Temporal lobe (tissue), 2 donors: ENCODE measurements around a stretch of chr1.

GRCh38 chr1:228493770-228494525 lies 6.8 kb downstream of the RNF187 start:
- RAMPAGE, long total RNA, result no peak

DNA sequence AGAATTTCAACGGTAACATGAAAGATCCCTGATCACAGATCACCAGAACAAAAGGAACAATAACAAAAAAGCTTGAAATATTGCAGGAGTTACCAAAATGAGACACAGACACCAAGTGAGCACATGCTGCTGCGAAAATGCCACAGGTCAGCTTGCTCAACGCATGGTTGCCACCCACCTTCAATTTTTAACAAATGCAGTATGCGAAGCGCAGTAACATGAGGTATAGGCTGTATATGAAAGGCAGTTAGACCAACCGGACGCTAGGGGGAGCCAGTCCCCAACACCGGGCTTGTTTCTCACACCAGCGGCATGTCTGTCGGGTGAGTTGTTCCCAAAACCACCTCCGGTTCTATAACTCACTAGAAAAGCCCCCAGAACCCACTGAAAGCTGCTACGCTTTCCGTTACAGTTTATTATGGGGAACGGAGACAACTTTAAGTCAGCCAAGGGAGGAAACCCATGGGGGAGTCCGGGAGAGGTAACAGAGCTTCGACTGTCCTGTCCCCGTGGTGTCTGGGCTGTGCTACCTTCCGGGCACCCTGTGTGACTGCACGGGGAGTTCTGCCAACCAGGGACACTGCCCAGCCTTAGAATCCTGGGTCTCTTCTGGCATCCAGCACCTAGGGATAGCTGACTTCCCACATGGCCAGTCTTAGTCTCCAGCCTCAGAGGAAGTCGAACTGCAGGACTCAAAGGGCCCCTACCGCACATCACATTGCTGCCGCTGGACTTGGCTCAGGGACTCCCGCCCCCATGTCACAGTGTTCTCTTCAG lies 13.9 kb downstream of the RNF187 start:
- RAMPAGE, long total RNA, result no peak

GRCh38 chr1:228722200-228722805 lies 13.0 kb upstream of the RHOU start:
- RAMPAGE, long total RNA, result no peak

- RAMPAGE, long total RNA, result no peak
Measured at GRCh38 chr1:228810775-228811264, 75.5 kb downstream of the RHOU start.

- RAMPAGE, long total RNA, result no peak
Measured at GRCh38 chr1:228921440-228921900, 186.2 kb downstream of the RHOU start.

DNA sequence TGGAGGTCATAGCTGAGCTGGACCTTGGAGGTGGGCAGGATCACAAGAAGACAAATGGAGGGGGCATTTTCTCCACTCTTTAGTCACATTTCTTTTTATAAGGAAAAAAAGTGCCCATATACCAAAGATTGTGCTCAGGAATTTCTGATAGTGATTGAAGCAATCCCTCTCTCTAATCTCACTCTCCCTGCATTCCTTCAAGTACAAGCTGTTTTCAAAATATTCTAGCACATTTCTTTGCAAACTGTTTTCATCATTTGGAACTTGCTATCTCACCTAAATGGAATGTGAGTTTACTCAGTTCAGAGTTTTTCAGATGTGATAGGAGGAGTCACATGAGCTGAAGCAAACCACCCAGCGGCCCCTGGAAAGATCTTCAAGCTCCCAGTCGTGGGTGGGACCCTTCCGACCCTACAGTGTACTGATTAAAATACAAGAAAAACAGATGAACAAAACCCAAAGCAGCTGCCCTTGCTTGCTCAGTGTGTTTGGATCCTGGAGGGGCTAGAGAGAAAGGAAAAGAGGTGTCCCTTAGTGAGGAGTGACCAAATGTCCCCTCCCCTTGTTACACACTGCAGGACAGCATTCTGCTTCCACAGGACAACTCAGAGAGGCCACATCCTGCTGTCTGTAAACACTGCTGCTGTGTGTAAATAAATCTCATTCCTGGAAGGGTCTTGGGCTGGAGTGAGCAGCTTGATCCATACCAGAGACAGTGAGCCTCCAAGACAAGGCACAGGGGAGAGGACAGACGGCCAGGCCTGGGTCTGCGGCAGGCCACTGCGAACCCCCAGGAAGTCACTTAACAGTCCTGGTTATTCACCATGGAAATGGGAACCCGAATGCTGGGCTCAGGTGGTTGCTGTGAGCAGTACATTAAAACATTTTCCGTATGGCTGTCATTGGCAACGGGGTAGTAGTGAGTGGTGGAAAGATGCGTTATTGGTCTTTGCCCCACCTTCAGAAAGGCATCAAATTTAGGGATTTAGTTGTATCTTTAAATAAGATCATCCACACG lies 229.1 kb downstream of the RHOU start:
- RAMPAGE, long total RNA, result no peak

- RAMPAGE, long total RNA, result no peak
Measured at GRCh38 chr1:229113088-229113521, 157.8 kb upstream of the RAB4A start.

GRCh38 chr1:229158320-229158762 lies 112.6 kb upstream of the RAB4A start:
- RAMPAGE, long total RNA, result no peak

DNA sequence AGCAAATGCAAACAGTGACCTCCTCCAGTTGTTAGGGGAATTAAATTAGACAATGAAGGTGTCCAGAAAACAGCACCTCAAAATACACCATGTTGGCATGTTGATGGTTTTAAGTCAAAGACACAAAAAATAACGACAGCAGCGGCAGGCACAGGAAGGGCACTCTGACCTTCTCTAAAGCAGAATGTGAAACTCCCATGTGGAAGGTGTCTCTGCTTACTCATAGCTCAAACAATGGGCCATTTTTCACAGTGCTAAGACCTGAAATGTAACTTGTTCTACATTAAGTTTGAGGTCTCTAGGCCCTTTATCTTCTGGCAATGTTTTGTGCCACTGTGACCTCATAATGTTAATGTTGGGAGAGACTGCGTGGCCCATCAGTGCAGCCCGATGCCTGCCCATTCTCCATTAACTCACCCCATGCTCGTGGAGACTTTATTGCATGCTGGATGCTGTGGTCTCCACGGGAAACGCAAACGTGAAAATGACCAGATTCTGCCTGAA lies 105.5 kb upstream of the RAB4A start:
- RAMPAGE, long total RNA, result no peak

DNA sequence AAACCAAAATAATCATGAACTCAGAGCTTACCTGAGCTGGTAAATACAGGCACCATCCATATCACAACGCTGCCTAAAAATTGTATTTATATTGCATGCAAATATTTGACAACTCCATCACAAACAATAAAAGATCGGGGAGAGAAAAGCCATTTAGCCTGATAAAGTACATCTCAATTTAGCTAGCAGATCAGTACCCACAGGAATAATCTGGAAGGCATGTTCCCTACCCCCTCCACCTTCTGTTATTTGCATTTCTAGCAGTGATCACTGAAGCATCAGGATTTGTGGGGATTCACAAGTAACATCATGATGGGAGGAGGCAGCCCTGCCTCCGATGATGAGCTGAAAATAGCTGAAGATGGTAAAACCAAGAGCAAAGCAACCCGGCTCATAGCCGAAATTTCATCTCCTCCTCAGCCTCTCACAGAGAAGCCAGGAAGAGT lies 2.5 kb downstream of the CCSAP start:
- RAMPAGE, long total RNA, result no peak

DNA sequence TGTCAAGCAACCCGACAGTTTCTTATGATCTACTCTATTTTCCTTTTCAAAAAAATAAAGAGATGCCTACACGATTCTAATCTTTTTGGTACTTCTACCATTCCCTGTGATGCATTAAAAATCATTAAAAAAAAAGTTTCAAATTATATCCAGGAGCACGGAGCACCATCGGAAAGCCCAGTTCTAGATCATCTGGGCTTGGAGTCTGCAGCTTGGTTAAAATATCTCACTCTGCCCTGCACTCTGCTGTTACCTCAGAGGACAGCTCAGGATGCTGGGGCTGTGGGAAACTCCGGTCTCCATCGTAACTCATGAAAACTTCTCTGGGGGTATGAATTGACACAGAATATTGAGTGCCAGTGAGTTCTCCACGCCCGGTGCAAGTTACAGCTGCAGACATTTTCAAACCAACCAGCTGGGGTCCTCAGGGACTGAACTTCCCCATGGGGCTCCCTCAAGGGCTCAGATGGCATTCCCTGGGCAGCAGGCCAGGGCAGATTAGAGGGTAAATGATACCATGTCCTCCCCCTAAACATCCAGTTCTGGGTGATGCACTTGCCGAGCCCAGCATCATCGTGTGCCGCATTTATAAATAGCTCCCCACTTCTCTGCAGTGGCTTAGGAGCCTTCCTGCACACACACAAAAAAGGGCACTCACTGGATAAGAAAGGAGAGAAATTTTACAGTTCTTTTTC lies 27.7 kb upstream of the CCSAP start:
- RAMPAGE, long total RNA, result no peak

- RAMPAGE, long total RNA, result no peak
Measured at GRCh38 chr1:229436215-229436730, 2.4 kb upstream of the ACTA1 start.

- RAMPAGE, long total RNA, result no peak
Measured at GRCh38 chr1:230122698-230123790, 56.0 kb downstream of the GALNT2 start.

- RAMPAGE, long total RNA, result no peak
Measured at GRCh38 chr1:230124736-230125612, 57.9 kb downstream of the GALNT2 start.

GRCh38 chr1:230242927-230243508 lies 176.0 kb downstream of the GALNT2 start:
- RAMPAGE, long total RNA, result no peak

GRCh38 chr1:230281354-230282268 lies 144.5 kb downstream of the PGBD5 start:
- RAMPAGE, long total RNA, result no peak

- RAMPAGE, long total RNA, result no peak
Measured at GRCh38 chr1:230643921-230644640, 1.8 kb downstream of the COG2 start.

DNA sequence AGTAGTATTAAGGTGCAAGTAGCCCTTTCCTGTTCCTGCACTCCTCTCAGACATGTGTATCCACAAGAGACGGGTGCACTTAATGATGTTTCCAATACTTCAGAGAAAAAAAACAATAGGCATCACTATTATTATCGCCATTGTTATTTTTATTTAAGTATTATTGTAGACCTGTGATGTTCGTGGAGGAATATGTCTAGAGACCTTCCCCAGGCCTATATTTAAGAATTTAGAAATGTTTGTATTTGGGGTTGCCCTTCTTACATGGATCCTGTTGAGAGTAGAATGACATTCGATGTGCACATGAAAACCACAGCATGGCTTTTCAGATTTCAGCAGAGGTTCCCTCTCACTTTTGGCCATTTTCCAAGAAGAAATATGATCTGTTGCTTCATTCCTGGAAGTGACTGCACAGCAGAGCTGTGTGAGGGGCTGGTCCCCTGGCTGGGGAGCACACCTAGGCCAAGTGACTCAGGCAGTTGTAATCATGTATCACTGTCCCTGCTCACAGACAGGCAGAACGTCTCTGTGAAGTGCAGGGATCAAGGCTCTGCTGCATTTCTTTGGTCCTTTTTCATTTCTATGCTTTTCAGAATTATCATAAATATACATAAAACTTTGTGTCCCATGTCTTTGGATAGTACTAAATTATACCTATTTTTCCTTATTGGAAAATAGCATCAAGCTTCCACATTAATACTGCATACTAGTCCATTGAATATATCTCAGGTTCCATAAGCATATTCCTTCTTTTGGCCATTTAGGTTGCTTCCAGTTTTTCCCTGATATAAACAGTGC lies 32.3 kb downstream of the AGT start:
- RAMPAGE, long total RNA, result no peak

GRCh38 chr1:230899872-230900356 lies 31.6 kb upstream of the C1orf198 start:
- RAMPAGE, long total RNA, result no peak

DNA sequence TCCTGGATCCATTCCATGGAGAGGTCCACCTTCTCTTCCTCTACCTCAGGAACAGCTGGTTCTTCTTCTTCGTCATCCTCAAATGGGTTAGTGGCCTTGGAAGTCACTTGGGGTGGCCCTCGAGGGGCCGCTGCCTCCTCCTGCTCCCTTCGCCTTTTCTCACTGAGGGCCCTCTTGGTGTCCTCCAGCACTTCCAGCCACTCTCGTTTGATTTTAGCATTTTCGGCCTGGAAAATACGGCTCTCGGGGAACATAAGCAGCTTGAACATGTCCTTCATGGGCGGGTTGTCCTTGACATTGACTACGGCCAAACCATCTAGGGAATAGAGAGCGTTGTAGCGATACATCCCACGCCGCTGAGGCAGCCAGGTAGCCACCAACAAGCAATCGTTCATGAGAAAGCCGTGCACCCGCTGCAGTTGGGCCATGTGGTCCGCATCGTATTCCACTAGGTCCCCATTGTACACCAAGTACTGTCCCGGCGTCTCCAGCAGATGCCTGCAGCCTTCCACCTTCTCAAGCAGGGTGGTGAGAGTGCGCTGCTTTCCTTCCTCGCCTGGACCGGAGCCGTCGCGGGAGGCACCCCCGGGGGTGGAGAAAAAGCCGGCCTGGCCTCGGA lies 813 bp downstream of the EXOC8 start:
- RAMPAGE, long total RNA, result no peak